Cardiac septum (tissue), 1 donor: Measurements from ENCODE around the gene HJV.

GRCh38 chr1:121586597-121587179 lies 401.9 kb downstream of the SRGAP2C start:
- PRO-cap, result no peak

DNA sequence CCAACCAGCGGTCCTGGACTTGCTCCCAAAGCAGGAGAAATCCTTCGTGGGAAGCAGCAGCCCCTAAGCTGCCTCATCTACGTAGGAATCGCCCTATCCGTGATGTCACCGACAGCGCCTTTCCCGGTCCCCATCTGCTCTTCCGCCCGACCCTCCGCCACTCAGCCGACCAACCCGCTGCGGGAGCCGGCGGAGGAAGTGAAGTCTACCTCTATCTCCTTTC lies 206.1 kb downstream of the H3-7 start:
- PRO-cap, result no peak

- PRO-cap, result no peak
Observed at GRCh38 chr1:143972410-143972780, 609 bp upstream of the FAM72C start.

DNA sequence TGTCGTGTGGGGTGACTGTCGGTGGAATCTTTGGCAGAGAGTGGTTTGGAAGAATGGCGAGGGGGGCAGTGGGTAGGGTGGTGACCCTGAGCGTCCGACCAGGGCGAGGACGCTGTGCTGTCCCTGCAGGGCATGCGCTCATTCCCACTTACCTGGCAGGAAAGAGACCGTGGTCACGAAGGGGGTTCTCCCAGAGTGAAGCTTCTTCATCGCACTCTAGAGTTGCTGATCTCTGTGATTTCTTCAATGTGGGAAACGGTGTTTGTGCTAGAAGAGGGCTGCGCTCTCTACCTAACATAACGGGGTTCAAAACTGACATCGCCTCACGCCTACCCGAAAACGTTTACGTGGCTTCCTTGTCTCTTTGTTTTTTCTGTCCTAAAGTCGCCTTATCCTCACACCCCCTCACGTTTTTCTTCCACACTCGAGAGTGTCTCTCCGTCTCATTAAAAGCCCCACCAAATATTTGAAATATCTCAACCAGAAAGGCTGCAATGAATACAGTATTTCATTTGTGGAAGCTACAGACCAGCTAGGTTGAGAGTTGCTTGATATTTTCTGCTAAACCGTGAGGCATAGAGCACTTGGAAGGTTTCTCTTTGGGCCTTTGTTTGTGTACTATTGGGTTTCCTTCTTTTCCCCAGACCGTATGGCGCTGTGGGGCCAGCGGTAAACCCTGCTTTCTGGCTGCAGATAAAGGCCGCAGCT lies 72.4 kb downstream of the PPIAL4D start:
- PRO-cap, result no peak

DNA sequence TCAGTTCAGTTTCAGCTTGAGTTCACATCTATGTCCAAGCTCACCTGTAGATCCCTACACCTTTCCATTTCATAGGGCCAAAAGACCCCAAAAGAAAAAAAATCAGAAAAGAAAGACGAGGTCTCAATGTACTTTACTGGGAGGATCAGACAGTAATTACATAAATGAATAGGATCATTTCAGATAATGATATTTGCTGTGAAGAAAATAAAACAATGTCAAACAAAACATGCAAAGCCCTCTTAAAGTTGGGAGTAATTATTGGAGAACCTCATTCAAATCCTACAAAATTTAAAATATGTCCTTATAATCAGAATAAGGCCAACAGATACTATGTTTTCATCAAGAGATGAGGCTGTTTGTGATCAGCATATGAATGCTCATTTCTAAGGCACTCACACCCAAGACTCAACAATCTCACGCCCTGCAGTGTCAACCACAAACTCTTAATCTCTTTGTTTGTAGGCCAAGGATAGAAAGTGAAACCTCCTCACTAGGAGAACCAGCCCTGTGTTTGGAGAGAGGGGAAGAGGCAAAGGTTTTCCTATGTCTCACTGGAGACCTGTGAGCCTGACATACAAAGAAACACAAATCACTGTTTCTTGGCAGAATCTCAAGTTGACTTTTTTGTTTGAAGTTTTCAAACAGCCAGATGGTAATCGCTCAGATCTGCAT lies 16.8 kb downstream of the PDZK1 start:
- PRO-cap, result no peak

GRCh38 chr1:145773710-145774382 lies 50.0 kb downstream of the RNF115 start:
- PRO-cap, result no peak

- PRO-cap, result no peak
Observed at GRCh38 chr1:145822551-145822750, 1.4 kb downstream of the RNF115 start.

DNA sequence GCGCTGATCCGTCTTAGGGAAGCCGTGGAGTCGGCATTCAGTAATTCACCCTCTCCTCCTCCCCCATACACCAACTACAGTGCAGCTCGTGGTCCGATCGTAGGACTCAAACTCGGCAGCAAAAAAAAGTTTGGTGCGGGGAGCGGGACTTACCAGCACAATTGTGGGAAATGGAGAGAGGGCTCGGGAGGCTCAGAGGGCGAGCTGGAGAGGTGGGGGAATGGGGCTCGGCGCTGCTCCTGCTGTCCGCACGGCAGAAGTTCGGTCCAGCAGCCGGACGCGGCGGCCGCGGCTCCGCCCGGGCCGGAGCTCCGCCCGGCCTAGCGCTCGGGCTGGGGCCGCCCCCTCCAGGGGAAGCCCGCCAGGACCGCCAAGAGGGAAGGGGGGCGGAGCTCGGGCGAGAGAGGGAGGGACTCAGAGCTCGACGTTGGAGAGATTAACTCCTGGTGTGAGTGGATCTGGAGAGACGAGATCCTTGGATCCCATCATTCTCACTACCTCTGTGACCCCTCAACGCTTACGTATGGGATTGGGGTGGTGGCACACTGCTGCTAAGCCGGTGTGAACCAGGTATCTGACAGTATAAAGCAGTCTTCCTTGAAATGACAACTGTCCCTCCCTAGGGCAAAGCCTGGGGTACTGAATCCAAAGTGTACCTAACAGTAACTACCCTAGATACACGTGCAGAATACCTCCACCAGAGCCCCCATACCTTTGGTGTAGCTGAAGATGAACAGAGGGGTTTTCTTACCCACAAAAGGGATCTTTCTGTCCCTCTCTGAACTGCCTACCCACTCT lies 830 bp upstream of the PIAS3 start:
- PRO-cap, result bidirectional peak, plus-strand start at position 463 of the sequence, minus-strand start at position 322 of the sequence

- PRO-cap, result unidirectional peak, minus-strand start at chr1:145872766
Observed at GRCh38 chr1:145871865-145873278, 13.3 kb downstream of the ANKRD35 start.

GRCh38 chr1:145879698-145880208 lies 5.9 kb downstream of the ANKRD35 start:
- PRO-cap, result no peak

DNA sequence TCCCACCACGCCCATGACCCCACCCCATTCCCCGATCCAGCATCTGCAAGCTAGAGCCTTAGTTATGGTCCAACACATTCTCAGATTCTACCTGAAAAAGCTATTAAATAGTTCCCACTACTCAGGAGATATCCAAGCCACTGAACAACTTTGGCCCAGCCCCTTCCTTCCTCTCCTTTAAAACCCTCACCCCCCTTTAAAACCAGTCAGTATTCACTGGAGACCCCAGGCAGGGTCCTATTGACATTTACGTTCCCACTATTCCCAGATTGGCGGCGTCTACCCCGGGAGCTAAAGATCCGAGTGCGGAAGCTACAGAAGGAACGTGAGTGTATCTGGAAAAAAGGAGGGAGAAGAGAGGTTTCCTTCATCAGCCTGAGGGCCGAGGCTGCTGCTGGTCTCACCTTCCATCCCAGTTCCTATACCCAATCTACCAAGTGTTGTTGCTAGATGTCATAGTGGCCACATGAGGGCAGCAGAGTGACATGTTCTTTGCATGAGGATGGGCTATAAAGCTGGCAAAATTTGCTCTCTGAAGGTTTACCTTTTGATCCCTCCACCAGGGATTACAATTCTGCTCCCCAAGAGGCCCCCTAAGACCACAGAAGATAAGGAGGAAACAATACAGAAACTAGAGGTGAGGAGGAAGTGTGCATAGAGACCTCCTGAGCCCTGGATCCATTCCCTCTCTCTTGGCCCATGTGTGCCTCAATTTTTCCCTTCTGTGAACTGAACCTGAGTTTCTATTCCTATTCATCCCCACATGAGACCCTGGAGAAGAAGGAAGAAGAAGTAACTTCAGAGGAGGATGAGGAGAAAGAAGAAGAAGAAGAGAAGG lies 12.9 kb downstream of the POLR3GL start:
- PRO-cap, result no peak

GRCh38 chr1:146021576-146022228 lies at the start of gene HJV:
TSS of gene HJV (minus strand) at chr1:146021735.
- PRO-cap, result unidirectional peak, minus-strand start at chr1:146021706

- PRO-cap, result no peak
Observed at GRCh38 chr1:147423085-147423303, 118.3 kb upstream of the BCL9 start.

DNA sequence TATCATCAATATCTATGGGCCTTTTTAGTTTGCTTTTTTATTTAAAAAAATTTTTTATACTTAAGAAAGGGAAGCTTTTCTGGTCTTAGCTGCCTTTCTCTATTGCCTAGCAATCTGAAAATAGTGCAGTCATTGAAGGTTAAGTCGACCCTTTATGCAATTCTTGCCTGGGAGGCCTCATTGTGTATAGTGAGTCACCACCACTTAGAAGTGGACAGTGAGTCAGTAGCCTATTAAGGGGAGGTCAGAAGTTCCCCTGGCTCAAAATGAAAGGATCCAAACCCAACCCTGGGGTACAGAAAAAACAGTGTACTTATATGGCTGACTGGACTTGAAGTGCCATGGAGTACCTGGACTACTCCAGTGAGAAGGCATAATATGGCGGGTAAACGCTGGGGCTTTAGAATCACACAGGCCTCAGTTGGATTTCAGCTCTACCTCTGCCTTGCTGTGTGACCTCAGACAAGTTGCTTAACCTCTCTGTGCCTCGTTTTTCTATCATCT lies 2.2 kb upstream of the BCL9 start:
- PRO-cap, result no peak

DNA sequence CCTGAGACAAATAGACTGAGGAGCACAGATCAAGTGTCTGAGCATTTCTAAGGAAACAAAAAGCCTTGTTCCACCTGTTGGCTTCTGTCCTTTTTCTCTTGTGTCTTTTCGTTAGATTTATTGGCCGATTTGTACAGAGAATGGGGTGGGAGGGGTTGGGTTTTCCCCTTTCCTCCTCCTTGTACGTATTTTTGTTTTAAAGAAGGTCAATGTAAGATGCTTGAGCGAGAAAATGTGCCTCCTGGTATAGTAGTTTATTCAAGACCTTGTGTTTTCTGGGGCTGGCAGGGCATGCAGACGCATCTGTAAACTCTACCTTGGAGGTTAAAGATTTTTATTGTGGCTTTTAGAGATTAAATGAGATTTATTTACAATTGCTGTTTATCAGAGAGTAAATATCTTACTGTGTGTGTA lies 1.3 kb downstream of the BCL9 start:
- PRO-cap, result no peak

GRCh38 chr1:147738756-147739107 lies 21.7 kb downstream of the GJA5 start:
- PRO-cap, result no peak

DNA sequence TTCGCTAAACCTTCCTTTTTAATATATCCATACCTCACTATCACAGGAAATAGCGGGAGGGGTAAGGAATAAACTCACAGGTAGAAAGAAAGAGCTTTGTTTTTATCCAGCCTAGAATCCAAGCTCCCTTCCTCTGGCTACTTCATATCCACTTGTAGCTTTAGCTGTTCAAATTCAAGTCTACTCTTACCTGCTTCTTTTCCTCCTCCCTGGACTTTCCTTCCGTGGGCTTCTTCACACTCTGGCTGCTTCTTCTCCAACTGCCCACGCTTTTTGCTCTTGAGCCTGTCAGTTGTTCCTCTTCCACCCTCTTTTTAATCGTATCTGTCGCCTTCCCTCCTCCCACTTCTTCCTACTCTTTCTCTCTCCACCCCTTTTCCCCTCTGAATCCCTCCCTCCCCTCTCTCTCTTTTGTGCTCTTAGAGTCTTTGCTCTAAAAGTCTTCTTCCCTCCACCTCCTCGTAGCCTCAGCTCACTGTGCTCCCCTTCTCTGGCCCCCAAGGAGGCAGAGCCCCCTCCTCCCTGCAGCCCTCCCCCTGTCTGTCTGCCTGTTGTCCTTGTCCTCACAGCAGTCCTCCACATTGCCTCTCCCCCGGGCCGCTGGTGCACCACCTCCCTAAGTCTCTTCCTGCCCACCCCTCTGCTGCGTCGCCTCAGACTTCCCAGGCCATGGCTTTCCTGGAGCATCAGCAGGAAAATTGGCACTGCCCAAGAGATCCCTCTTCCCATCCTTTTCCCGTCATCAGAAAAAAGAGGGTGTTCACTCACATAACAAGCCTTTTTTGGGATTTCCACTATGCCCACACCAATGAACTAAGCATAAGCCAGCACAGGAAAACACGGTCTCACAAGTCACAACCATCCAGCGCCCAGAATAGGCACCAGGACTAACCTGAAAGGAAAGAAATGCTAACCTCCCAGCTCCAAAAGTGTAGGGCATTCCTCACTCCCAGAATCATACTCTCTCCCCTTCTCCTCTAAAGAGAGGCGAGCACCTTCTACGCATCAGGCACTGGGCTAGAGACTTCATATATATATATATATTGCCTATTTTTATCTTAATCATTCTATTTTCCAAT lies 13.0 kb upstream of the GJA5 start:
- PRO-cap, result bidirectional peak, plus-strand start at position 436 of the sequence, minus-strand start at position 326 of the sequence

DNA sequence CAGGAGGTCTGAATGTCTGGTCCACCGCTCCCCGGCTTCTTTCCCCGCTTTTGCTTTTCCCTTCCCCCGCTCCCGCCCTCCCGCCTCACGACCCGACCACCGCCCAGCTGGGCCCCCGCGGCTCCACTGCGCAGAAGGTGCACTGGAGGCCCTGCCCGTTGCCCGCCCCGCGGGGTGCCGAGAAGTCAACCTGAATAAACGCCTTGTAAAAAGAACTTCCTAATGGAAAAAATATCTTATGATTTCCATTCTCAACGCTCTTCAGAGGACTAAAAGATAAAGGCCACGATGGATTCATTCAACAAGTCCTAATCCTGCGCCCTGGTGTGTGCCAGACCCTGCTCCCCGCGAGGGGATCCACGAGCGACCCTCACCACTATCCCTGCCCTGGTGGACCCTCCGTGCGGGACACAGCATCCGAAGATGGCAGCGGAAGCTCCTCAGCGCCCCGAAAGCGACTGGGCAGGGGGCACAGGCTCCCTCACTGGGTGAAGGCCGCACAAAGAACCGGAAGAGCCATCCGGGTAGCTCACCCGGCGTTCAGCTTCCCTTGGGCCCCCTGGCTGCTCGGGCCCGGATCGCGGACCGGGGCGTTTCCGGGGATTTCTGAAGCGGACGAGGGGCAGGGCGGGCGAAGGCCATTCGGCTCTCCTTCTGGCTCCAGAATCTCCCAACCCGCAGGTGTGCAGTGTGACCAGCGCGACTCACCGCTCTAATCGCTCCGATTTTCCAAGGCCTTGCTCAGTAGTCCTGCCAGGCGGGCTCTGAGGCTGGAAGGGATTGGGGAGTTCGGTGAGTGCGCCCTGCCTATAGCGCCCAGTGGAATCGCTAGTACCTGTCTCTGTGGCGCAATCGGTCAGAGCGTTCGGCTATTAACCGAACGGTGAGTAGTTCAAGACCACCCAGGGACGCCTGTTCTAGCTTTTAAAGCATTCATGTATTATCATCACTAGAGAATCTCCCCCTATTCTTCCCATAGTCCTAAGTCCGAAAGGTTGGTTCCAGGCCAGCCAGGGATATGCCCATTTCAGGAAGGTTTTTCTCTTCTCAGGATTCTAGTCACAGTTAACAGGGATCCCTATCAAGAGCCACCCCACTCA lies 94.2 kb upstream of the NBPF11 start:
- PRO-cap, result no peak

DNA sequence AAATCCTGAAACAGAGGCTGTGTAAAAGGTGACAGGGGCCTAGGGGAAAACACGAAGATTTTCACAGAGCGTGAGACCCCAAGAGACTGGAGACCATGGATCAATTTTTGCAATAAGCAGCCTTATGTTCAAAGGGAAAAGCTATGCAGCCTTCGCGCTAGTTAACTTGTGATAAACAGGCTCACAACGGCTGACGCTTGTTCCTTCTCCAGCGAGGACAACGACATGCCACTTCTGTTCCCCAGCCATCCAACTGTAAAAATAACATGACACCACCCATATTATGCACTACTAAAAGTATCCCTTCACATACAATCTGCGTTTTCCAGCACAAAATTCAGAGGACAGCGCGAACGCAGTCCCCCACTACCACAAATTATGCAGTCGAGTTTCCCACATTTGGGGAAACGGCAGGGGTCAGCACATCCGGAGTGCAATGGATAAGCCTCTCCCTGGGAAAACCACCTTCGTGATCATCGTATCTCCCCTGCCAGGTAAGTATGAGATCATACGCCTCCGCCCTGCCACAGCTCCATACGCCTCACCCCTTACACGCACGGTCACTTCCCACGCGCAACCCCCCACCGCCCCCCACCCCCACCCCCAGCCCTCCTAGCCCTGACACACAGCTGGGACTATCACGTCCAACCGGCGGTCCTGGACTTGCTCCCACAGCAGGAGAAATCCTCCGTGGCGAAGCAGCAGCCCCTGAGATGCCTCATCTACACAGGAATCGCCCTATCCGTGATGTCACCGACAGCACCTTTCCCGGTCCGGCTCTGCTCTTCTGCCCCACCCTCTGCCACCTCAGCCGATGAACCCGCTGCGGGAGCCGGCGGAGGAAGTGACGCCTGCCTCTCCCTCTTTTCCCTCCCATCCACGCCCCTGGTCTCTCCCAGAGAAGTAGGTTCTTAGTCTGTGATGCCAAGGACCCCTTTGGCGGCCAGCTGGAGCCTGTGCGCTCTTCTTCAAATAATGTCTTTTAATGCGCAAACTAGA lies 120.8 kb downstream of the PPIAL4G start:
- PRO-cap, result unidirectional peak, minus-strand start at position 502 of the sequence; unidirectional peak, minus-strand start at position 789 of the sequence

DNA sequence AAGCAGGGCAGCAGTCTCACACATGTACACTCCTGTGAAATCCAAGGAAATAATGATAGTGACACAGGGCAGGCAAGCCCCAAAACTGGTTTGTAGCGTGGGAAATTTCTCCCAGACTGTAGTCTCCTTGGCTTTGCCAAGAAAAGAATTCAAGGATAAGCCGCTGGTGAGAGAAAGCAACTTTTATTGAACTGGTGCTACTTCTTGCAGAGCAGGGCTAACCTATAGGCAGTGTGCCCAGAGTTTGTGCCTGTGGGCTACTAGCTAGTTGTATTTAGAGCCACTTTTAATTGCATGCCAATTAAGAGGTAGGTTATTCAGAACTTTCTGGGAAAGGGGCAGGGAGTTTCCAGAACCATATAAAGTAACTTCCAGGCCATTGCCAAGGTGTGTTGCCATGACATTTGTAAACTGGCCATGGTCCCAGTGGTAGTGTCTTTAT lies 50.3 kb downstream of the PPIAL4G start:
- PRO-cap, result no peak